Measurements from ENCODE around the genes LDLRAP1 and CD52.

- PRO-cap = bidirectional peak, plus-strand start at chr1:25543607, minus-strand start at chr1:25543479
- RAMPAGE, long total RNA, 4 experiments = start-site peak on the plus strand in 1 of 4 experiments, at chr1:25543601-25543635 at its widest, 51 reads per replicate
Measured at GRCh38 chr1:25543160-25544337, at the start of gene LDLRAP1. LDLRAP1 (plus strand) TSS chr1:25543606.

- PRO-cap = no peak
- RAMPAGE, long total RNA, 4 experiments = no peak in any of the 4 experiments
Measured at GRCh38 chr1:25693878-25694363, 77.3 kb downstream of the MAN1C1 start.

DNA sequence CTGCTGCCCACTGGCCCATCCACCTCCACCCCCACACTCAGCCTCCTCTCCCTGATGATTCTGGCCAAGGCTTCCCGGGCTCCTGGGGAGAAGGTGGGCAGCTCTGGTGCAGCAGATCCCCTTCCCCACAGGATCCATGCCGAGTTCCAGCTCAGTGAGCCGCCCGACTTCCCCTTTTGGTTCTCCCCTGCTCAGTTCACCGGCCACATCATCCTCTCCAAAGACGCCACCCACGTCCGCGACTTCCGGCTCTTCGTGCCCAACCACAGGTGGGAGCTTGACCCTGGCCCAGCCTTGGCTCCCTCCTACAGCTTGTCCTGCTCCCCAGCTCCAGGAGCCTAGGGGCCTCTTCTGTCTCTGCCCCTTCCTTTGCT lies 9.5 kb downstream of the SELENON start:
- PRO-cap = unidirectional peak, minus-strand start at position 178 of the sequence
- RAMPAGE, long total RNA, 4 experiments = no peak in any of the 4 experiments

- PRO-cap = no peak
- RAMPAGE, long total RNA, 4 experiments = no peak in any of the 4 experiments
Measured at GRCh38 chr1:25816763-25817280, 2.9 kb upstream of the MTFR1L start.

DNA sequence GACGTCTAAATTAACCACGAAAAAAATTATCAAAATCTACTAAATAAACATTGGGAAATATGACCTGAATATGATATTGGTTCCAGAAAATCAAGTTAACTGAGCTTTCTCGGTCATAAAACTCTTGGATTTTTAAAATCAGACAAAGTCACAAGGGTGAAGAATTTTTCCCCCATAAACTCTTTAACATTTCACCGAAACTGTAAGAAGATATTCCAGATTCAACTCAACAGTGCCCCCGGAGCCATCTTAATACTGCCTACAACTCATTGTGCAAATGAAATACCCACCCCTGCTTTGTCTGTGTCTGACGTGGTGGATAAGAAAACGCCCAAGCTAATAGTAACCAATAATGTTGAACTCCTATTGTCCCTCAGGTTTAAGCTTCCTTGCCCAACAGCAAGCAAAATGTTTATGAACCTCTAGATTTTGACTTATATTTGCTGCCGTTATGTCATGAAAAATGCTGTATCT lies 1.3 kb downstream of the STMN1 start:
- PRO-cap = bidirectional peak, plus-strand start at position 369 of the sequence, minus-strand start at position 254 of the sequence
- RAMPAGE, long total RNA, 4 experiments = no peak in any of the 4 experiments

GRCh38 chr1:26028353-26028906 lies 6.9 kb downstream of the EXTL1 start:
- PRO-cap = no peak
- RAMPAGE, long total RNA, 4 experiments = no peak in any of the 4 experiments

DNA sequence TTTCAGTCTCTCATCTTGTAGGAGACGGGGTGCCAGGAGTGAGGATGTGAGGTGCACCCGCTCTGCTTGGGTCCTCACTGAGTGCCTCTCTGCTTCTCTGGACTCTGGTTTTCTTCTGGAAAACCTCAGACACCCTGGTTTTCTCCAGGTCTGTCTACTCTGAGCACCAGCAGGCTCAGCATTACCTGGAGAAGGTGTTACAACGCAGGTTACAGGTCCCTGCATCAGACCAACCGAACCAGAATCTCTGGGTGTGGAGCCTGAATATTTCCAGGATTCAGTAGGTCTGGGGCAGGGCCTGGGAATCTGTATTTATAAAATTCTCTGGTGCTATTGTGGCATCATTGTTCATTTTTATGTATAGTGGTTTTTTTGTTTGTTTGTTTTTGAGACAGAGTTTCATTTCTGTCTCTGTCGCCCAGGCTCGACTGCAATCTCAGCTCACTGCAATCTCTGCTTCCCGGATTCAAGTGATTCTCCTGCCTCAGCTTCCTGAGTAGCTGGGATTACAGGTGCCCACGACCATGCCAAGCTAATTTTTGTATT lies 1.4 kb upstream of the SLC30A2 start:
- PRO-cap = no peak
- RAMPAGE, long total RNA, 4 experiments = no peak in any of the 4 experiments

DNA sequence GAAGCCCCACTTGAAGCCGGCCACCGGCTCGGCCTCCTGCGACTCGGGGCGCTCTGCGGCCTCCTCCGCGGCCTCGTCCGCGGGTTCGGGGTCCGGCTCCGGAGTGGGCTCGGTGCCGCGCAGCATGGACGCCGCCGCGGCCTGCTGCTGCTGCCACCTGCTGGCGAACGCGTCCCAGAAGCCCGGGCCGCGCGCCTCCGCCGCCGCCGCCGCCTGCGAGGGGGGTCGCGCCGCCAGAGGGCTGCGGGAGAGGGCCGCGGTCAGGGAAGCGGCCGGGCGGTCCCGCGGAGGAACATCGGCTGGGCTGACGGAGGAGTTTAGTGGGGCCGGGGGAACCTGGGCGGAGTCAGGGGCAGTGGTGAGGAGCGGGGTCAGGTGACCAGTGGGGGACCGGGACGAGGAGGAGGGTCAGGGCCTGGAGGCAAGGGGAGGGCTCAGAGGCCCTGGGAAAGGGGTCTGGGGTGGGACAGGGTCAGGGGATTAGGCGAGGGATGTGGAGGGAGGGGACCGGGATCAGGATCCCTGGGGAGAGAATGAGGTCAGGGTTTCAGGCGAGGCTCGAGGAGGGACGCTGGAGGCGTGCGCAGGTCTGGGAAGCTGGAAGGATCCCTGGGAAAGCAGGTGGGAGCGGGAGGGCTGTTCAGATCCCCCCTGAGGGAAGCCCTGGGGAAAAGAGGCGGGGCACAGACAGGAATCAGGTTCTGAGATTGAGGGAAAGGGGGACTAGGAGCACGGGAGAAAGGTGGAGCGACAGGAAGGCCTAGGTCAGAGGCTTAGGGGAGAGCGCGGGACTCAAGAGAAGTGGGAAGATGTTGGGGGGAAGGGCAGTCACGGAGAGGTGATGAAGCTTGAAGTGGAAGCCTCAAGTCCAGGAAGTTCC lies 4.3 kb downstream of the C1orf232 start:
- PRO-cap = unidirectional peak, plus-strand start at position 236 of the sequence
- RAMPAGE, long total RNA, 4 experiments = no peak in any of the 4 experiments

DNA sequence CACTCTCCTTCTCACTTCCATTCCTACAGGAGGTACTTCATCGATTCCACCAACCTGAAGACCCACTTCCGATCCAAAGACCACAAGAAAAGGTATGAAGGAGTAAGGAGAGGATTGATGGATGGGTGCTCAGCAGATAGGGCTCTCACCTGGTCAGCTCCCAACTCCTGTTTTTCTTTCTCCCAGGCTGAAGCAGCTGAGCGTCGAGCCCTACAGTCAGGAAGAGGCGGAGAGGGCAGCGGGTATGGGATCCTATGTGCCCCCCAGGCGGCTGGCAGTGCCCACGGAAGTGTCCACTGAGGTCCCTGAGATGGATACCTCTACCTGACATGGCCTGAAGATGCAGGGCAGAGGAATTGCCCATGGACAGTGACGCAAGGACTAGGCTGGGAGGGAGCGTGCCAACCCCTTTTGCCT lies 689 bp downstream of the ZNF593 start:
- PRO-cap = no peak
- RAMPAGE, long total RNA, 4 experiments = no peak in any of the 4 experiments

- PRO-cap = no peak
- RAMPAGE, long total RNA, 4 experiments = no peak in any of the 4 experiments
Measured at GRCh38 chr1:26254946-26255410, 21.0 kb downstream of the CEP85 start.

DNA sequence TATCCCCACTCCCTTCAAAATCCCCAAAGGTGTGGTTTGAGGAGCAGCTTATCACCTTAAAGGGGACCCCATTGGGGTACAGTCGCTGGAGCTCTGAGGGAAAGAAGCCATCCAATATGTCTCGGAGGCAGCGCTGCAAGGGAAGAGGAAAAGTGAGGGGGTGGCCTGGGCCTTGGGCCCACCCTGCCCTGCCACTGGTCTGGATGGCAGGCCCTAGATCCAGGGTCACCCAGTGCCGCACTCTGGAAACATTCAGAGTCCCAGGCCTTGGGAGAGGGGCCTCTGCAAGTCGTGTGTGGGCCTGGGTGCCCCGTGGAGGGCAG lies 5.5 kb downstream of the SH3BGRL3 start:
- PRO-cap = no peak
- RAMPAGE, long total RNA, 4 experiments = no peak in any of the 4 experiments

GRCh38 chr1:26317517-26318241 lies at the start of gene CD52:
CD52 (plus strand) TSS chr1:26317958.
- PRO-cap = bidirectional peak, plus-strand start at chr1:26317958, minus-strand start at chr1:26317815
- RAMPAGE, long total RNA, 4 experiments = start-site peak on the plus strand in 3 of 4 experiments, at chr1:26317904-26317962 at its widest, 63 to 440 reads per replicate

GRCh38 chr1:26411625-26412114 lies 1.1 kb downstream of the LIN28A start:
- PRO-cap = no peak
- RAMPAGE, long total RNA, 4 experiments = no peak in any of the 4 experiments

DNA sequence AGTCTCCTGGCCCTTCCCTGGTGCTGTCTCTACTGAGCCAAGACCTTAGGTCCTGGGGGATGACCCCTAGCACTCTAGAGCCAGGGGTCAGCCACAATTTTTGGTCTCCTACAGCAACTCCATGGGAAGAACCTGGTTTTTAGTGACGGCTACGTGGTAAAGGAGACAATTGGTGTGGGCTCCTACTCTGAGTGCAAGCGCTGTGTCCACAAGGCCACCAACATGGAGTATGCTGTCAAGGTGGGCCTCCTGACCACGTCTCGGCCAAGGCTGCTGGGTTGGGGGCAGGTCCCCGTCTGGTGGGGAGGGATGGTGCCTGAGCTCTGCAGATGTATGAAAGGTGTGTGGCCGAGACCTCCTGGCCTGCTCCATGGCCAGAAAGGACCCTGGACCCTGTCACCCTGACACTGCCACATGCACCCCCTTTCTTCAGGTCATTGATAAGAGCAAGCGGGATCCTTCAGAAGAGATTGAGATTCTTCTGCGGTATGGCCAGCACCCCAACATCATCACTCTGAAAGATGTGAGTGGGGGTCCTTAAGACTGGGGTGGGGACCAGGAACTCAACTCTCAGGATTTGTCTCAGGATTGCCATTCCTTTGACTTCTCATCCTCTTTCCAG lies 31.2 kb downstream of the RPS6KA1 start:
- PRO-cap = no peak
- RAMPAGE, long total RNA, 4 experiments = no peak in any of the 4 experiments

DNA sequence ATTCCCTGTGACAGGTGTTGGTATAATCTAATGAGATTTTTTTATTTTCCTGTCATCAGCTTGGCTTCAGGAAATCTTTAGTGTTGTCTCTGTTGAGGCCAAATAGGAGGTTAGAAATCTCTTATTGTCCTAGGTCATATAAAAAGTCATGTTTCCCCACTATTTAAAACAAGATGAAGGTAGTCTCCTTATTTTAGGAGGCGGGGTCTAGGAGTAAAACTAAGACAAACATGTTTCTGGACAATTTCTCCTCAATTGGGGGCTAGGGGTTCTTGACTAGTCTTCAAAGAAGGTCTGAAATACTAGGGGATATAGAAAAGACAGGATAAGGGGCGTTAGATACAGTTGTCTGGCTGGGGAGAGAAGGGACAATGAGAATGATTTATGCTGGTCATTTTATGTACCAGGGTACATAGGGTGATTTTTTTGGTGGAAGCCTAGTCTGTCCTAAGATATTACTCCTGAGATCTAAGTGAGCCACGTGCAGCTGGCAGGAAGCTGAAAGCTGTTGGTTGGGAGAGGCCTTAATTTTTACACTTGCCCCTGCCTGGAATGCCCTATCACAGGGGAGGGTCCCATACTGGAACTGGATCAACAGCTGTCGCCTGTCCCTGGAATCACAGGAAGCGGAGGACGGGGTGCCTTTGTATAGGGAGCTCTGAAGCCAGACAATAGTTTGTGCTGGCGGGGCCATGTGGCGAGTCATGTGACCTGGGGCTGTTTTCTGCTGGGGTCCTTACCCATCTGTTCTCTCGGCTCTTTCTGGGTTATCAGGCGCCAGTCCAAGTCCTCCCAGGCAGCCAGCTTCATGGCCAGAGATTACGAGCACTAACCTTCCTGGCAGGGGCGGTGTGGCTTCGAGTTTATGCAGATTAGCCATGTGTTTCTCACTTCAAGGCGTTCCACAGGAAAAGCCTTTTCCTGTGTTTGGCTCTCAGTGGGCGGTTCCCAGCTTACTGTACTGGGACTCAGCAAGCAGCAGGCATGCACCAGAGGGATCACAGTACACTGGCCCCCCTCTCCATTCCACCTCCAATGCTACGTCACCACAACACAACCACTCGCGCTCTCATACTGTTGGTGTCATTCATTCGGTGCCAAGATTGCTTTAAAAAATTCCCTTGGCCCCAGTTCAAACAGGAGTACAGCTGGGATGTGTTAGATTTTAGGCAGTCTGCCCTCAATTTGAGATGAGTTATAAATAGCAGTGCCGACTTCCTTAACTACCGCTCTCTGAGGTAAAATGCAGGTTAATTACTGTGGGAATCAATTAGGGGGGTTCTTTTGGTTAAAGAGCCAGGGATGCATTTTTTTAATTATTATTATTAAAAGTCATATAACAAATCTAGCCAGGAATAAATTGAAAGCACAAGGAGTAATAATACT lies 27.5 kb downstream of the ARID1A start:
- PRO-cap = no peak
- RAMPAGE, long total RNA, 4 experiments = no peak in any of the 4 experiments

- PRO-cap = no peak
- RAMPAGE, long total RNA, 4 experiments = no peak in any of the 4 experiments
Measured at GRCh38 chr1:26780746-26781320, 6.9 kb upstream of the PIGV start.

GRCh38 chr1:26824538-26824986 lies 1.9 kb upstream of the ZDHHC18 start:
- PRO-cap = unidirectional peak, plus-strand start at chr1:26824921
- RAMPAGE, long total RNA, 4 experiments = no peak in any of the 4 experiments

DNA sequence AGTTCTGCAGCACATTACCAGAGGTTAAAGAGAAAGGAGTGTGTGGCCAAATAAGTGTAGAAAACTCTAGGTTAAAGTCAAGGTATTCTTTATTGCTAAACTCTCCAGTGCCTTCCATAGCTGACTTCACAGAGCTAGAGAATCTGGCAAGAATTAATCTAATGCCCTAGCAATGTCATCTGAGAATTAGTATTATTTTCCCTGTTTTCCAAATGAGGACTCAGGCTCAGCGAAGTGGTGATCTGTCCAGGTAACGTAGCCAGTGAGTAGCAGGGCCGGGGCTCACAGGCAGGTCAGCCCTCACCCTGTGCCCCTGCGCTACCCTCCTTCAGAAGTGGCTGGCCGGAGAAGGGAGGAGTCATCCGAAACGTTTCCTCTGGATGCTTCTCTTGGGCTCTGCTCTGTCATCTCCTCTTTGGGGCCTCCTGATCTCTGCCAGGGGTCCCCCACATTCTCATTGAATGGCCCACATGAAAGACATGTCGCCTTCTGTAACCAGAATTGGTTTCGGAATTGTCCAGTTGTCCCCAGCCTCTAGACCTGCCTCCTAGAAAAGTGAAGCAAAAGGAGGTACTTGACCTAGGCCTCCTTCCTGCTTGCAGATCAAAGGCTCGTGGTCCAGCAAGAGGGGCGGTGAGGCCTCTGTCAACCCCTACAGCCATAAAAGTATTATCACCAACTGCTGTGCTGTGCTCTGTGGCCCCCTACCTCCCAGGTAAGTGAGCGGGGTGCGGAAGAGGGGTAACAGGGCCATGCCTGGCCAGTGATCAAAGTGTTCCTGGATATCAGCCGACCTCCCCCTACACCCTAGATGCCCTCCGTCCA lies 10.6 kb upstream of the SFN start:
- PRO-cap = no peak
- RAMPAGE, long total RNA, 4 experiments = no peak in any of the 4 experiments

- PRO-cap = no peak
- RAMPAGE, long total RNA, 4 experiments = no peak in any of the 4 experiments
Measured at GRCh38 chr1:26911559-26912371, 2.0 kb downstream of the NR0B2 start.

DNA sequence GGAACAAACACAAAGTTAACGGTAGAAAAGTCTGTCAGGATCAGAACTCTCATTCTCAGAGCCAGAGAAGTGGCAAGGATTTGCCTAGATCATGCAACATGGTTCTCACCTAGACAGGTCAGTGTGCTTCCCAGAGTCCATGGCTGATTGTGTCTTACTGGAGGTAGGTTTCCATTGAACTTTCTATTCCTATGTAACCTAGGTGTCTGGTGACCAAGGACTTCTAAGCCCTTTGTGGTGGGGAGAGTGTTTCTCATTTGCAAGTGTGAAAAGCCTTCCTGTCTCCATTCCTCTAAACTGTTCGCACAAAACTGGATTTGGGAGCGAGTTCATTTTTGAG lies 1.0 kb downstream of the NUDC start:
- PRO-cap = no peak
- RAMPAGE, long total RNA, 4 experiments = no peak in any of the 4 experiments

All from esophagus squamous epithelium (tissue), 4 donors.